Foreskin fibroblast (primary cell): ENCODE results near the gene RREB1.

DNA sequence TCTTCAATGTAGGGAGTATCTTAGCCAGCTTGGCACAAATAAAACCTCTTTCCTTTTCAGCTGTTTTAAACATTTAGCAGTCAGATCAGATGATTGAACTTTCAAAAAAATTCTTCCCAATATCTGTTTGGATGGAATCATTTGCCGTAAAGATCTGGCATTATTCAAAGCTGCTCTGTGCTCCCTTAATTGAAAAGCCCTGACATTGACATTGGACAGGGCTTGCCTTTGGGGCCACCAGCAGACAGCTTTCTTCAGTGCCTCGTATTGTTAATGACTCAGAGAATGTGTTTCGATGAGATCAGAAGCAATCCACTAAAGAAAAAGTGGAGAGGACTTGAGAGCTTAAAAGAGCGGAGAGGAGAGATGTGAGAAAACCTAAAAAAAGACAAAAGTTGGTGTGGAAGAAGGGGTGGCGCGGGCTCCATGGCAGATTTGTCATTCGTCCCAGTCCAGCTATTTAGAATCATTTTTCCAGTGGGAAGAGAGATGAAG, 343.4 kb downstream of the NRN1 start:
- RRBS: no CpG with 5 or more reads among the region's 7 CpGs

- RRBS: no CpG with 5 or more reads among the region's 21 CpGs
Measured at GRCh38 chr6:5723675-5724663, 282.8 kb downstream of the NRN1 start.

- RRBS: no CpG with 5 or more reads among the region's 11 CpGs
Measured at GRCh38 chr6:5752099-5752886, 254.4 kb downstream of the NRN1 start.

DNA sequence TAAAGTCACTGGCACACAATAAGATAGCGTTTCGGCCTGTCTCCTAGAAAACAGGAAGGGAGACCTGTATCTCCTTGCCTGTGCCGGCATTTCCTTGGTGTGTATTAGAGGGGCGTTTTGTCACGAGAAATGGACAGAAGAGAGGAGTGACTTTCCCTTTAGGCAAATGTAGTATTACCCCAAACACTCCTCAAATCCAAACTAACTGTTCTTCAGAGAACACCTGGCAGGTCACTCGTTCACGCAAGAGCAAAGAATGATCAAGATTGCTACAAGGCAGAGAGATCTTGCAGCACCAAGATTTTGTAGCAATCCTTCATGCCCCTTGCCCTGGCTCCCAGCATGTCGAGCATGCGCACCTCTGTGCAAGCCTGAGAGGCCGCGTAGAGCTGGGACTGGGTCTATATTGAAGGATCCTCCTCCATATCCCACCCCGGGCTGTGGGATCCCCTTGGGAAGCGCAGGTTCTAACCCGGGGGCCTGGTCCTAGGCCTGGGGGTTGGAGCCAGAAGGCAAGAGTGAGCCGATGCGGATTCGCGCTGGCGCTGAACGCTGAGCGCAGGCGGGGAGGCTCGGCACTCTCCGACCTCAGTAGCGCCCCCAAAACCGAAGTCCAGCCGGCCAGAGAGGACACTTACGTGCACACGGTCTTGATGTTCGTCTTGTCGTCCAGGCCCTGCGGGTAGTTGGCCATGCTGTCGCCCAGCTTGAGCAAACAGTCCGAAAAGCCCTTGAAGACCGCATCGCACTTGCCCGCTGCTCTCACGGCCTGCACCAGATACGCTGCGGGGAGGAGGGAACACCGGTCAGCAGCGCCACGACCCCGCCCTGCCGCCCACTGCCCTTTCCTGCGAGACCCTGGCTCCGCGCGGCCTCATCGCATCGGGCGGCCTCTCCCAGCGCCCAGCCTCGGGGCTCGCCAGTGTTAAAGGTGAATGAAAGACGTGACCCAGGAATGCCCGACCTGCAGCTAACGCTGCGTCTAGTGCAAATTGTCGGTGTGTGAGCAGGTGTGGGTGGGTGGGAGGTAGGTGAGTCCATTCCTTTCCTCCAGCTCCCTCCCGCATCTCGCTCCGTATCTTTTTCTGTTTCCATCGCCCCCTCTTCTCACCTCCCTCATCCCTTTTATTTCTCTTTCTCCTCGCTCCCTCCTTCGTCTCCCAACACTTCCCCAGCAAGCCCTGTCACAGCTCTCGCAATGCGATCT, 4.6 kb downstream of the NRN1 start:
- RRBS: no CpG with 5 or more reads among the region's 68 CpGs

DNA sequence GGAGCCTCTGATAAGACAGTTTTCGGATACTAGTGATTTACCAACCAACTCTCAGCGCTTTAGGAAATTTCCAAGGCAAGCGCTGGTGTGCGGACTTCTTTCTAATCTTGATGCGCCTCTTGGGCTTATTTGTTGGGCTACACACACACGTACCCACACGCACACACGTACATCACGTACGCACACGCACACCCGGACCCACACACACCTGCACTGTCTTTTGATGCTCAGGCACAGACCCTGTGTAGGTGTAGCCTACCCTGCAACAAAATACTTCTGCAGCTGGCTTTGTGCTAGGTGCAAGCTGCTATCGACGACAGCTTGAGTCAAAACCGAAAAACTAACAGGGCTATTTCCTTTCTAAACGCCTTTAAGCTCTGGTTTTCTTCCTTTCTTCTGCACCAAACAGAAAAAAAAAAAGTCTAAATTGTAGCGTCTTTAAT, 1.1 kb upstream of the NRN1 start:
- RRBS: no CpG with 5 or more reads among the region's 17 CpGs

DNA sequence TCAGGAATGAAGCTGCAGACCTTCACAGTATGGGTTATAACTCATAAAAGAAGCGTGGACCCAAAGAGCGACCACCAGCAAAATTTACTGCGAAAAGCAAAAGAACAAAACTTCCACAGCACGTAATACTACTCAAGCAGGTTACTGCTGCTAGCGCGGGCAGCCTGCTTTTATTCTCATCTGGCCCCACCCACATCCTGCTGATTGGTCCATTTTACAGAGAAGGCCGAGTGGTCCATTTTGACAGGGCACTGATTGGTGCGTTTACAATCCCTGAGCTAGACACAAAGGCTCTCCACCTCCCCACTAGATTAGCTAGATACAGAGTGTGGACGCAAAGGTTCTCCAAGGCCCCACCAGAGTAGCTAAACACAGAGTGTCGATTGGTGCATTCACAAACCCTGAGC, 17.4 kb downstream of the LY86 start:
- RRBS: no CpG with 5 or more reads among the region's 10 CpGs

GRCh38 chr6:6686581-6687714, 98.4 kb downstream of the LY86 start:
- RRBS: 84% methylated on average over 4 of the region's 29 CpGs

GRCh38 chr6:6703867-6704110, 115.3 kb downstream of the LY86 start:
- RRBS: no CpG with 5 or more reads among the region's 3 CpGs

DNA sequence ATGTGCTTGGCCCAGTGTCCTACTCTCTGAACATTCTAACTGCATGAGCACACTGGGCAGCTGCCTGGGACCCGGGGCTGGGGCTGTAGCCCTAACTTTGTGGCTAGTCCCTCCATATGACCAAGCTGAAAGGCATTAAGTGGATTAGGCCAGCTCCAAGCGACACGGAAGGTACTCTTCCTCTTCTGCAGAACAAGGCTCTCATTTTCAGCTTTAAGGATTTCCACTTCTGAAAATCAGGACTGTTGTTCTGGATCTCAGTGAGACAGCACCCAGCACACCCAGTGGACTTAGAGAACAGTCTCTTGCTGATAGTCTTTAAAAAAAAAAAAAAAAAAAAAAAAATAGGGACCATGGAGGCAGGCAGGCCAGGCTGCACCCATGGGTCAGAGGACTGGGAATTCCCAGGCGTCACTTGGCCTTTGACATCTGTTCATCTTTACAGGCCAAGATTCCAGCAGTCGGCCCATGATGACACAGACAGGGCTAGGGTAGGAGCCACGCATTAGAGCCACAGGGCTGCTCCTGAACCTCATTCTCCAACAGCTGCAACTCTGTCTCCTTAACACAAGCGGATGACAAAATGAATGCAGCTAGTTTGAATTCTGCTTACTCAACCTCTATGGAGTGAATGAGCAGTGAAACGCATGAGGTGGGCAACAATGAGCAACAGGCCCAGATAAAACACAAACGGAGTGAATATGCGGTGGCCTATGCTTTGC, 126.3 kb downstream of the LY86 start:
- RRBS: no CpG with 5 or more reads among the region's 10 CpGs

- RRBS: no CpG with 5 or more reads among the region's 19 CpGs
Measured at GRCh38 chr6:6810952-6812190, 222.9 kb downstream of the LY86 start.

- RRBS: no CpG with 5 or more reads among the region's 4 CpGs
Measured at GRCh38 chr6:6865610-6865849, 242.2 kb upstream of the RREB1 start.

DNA sequence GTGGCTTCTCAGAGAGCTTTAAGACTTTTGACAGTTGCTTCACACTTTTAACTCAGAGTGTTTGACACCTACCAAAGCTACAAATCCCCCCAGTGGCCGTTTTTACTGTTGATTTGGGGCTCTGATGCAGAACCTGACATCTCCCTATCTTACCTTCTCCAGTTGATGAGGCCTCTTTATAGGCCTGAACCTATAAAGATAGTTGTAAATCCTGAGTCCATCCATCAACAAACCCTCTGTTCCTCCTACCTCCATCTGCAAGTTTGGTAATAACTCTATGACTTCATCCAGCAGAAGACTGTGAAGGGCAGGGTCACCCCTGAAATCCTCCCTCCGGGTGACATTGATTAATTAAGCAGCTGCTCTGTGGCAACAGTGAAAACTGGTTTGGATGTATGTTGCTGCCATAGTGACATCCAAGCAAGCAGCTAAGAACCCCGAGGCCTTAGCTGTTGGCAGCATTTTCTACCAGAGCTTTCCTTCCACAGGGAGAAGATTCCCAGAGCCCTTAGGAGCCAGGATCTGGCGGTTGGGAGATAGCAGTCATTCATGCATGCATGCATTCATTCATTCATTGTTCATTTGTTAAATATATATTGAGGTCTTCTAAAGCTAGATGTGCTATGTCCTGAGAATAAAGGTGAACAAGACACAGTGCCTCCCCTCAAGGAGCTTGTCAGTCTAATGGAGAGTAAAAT, 226.0 kb upstream of the RREB1 start:
- RRBS: no CpG with 5 or more reads among the region's 4 CpGs

- RRBS: 3% methylated on average over 29 of the region's 71 CpGs
Measured at GRCh38 chr6:7107656-7108310, at the start of gene RREB1. RREB1 (plus strand) TSS chr6:7107961.

GRCh38 chr6:7108915-7109272, 1.1 kb downstream of the RREB1 start:
- RRBS: 1% methylated on average over 11 of the region's 36 CpGs

DNA sequence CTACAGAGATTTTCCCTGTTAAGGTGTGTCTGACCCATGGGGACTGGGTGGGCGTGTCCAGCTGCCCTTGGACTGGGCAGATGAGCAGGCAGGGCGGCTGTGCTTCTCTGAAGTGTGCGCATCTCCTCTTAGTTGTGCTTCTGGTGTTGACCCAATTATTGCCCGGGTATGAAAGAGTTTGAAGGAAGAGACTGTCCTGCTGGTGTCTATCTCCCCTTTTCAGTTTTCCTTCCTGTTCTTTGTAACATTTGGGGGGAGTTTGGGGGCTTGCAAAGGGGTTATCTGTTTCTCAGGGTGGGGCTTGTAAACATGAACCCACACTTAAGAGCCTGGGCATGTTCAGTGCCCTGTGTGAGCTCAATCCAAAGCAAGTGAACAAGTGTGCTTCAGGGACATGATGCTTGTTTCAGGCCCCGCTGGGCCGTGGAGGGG, 57.9 kb downstream of the RREB1 start:
- RRBS: no CpG with 5 or more reads among the region's 6 CpGs

DNA sequence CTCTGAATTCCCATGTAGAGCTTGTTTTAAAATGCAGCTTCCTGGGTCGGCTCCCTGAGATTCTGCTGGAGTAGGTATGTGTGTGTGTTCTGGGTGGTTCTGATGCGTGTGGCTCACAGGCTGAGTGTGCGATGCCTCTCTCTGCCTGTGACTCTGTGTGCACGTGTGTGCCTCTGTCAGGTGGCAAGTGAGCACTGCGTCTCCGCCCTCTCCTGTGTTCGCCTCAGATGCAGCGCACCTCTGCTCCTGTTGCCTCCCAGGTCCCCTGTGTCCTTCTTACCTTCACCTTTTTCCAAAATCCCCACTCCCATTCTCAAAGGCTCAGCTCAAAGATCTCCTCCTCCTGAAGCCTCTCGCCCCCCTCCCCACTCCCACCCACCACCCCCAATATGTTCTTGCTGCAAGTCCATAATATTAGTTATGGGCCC, 45.2 kb downstream of the SSR1 start:
- RRBS: no CpG with 5 or more reads among the region's 9 CpGs

- RRBS: 2% methylated on average over 28 of the region's 51 CpGs
Measured at GRCh38 chr6:7542187-7542720, 783 bp downstream of the DSP start.

- RRBS: 4% methylated on average over 23 of the region's 48 CpGs
Measured at GRCh38 chr6:7542721-7543493, 1.4 kb downstream of the DSP start.

DNA sequence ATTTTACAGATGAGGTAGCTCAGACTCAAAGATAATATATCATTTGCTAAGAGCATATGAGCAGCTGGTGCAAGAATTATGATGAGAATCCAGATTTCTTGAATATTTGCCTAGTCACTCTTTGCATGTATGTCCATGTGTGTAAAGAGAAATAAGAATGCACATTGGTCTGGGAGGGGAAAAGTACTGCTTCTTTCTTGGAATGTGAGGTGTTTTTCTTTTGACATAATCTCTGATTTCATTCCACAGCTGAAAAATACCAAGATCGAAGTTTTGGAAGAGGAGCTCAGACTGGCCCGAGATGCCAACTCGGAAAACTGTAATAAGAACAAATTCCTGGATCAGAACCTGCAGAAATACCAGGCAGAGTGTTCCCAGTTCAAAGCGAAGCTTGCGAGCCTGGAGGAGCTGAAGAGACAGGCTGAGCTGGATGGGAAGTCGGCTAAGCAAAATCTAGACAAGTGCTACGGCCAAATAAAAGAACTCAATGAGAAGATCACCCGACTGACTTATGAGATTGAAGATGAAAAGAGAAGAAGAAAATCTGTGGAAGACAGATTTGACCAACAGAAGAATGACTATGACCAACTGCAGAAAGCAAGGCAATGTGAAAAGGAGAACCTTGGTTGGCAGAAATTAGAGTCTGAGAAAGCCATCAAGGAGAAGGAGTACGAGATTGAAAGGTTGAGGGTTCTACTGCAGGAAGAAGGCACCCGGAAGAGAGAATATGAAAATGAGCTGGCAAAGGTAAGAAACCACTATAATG, 10.8 kb upstream of the SNRNP48 start:
- RRBS: no CpG with 5 or more reads among the region's 10 CpGs

GRCh38 chr6:7698163-7698717, 27.7 kb upstream of the BMP6 start:
- RRBS: no CpG with 5 or more reads among the region's 9 CpGs